HEK293 (cell line): ENCODE data around the genes PTPRA, MRPS26 and ITPA.

DNA sequence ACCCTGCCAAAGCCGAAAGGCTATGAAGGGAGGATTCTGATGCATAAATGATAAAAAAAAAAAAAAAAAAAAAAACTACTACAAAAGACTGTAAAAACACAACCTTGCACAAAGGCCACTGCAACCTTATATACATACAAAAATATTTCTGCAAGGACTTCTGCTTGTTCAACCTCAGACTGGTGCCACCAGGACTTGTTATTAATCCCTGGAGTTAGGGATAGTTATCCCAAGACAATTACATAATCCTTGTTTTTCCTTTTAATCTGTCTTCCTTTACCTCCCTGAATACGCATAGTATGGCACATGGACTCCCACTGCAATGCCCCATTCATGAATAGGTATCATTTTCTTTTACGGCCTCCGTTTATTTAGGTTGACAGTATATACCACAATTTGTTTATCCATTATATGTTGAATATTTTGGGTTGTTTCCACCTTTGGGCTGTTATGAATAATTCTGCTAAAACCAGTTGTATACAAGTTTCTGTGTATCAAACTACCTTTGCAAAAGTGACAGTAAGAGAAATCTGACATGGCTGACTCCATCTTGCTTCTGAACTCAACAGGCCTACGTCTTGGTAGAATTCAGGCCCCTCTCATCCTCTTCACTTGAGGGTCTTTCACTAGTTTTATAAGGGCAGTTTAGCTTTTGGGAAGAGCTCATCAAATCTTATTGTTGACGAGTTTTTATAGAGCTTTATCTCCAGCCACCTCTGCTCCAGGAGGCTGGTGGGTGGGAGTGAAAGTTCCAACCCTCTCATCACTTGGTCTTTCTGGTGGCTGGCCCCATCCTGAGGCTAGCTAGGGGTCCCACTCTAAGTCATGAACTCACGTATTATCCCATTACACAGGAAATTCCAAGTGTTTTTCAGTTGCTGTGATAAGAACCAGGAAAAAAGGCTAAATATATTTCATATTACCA is 11.8 kb downstream of the SNRPB start:
- PRO-cap: no peak
- RRBS, 2 experiments: no CpG with 5 or more reads among the region's 7 CpGs

DNA sequence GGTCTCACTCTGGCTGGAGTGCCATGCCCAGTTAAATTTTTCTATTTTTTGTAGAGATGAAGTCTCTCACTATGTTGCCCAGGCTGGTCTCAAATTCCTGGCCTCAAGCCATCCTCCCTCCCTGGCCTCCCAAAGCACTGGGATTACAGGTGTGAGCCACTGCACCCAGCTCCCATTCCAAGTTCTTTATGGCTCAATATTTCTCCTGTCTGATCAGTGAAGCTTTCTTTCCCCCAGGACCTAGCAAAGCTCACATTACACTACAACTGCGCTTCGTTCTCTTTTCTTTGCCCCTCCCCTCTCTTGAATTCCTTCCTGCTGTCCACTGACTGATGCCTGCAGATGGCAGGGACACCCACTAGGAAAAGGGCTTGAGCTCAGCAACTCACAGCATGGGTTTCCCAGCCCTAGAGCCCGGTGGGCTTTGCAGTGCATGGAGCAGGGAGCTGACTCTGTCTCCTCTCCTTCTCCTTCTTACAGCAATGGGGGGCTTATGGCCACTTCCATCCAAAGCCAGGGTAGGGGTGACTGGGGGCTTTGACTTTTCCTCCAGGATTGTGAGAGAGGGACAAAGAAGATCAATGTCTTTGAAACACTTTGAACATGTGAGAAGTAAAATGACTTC is 52.7 kb upstream of the NOP56 start:
- PRO-cap: no peak
- RRBS, 2 experiments: no CpG with 5 or more reads among the region's 3 CpGs

DNA sequence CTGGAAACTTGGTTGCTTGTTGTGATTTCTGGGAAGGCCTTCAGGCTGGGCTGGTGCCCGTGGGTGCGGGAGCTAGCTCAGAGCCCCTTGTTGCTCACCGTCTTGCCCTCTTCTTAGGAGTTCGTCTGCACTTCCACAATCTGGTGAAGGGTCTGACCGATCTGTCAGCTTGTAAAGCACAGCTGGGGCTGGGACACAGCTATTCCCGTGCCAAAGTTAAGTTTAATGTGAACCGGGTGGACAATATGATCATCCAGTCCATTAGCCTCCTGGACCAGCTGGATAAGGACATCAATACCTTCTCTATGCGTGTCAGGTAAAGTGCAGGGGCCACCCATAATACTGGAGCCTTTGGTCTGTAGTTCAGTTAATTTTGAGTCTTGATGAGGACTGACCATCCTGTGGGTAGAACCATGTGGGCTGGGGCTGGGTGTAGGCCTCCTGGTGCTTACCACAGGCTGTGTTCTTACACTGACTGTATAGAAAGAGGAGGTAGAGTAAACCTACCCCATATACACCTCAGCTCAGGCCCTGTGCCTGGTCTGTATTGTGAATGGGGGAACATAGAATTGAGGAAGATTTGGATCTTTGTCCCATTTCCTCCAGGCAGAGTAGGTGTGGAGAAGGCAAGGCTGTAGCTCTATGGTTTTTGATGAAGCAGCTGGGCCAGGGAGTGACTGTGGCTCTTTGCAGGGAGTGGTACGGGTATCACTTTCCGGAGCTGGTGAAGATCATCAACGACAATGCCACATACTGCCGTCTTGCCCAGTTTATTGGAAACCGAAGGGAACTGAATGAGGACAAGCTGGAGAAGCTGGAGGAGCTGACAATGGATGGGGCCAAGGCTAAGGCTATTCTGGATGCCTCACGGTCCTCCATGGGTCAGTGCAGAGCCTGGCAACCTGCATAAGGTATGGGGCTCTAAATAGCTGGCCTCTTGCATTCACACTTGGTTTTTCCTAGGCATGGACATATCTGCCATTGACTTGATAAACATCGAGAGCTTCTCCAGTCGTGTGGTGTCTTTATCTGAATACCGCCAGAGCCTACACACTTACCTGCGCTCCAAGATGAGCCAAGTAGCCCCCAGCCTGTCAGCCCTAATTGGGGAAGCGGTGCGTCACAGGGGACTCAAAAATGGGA is 2.6 kb downstream of the NOP56 start:
- PRO-cap: unidirectional peak, plus-strand start at position 569 of the sequence
- RRBS, 2 experiments: no CpG with 5 or more reads among the region's 20 CpGs

DNA sequence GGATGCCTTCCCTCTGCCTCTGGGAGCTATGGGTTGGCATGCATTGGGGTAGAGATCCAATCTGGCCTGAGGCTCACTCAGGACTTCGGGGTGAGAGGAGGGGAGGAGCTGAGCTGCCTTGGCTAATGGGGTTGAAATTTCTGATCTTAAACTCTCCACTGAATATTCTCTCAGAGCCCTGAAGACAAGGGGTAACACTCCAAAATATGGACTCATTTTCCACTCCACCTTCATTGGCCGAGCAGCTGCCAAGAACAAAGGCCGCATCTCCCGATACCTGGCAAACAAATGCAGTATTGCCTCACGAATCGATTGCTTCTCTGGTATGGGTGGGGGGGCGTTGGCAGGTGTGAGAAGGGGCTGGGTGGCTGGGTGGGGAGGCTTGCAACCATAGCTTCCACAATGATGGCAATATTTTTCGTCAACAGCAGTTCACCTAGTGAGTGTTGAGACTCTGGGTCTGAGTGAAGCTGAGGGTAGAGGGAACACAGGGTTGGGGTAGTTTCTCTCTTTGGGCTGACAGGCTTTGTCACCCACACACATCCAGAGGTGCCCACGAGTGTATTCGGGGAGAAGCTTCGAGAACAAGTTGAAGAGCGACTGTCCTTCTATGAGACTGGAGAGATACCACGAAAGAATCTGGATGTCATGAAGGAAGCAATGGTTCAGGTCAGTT is 3.9 kb downstream of the NOP56 start:
- PRO-cap: unidirectional peak, plus-strand start at position 310 of the sequence
- RRBS, 2 experiments: no CpG with 5 or more reads among the region's 13 CpGs

DNA sequence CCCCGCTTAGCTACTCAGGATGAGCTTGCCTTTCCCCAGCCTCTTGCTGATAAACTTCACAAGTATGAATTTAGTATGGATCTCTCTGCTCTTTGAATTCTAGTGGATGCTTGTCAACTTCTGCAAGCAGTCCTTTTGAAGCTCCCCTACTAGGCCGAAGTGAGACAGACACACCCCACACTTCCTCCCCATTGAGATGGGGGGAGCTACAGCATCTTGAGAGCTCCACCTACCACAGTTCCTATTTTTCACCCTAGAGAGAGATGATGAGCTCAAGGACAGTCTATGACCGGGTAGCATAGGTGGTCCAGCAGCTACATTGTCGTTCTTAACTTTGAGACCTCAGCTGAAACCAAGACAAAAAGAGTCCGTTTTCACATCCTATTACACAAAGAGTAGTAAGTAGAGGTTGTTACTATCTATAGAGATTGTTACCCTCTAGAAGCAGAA is 36.8 kb downstream of the EBF4 start:
- PRO-cap: no peak
- RRBS, 2 experiments: no CpG with 5 or more reads among the region's 5 CpGs

DNA sequence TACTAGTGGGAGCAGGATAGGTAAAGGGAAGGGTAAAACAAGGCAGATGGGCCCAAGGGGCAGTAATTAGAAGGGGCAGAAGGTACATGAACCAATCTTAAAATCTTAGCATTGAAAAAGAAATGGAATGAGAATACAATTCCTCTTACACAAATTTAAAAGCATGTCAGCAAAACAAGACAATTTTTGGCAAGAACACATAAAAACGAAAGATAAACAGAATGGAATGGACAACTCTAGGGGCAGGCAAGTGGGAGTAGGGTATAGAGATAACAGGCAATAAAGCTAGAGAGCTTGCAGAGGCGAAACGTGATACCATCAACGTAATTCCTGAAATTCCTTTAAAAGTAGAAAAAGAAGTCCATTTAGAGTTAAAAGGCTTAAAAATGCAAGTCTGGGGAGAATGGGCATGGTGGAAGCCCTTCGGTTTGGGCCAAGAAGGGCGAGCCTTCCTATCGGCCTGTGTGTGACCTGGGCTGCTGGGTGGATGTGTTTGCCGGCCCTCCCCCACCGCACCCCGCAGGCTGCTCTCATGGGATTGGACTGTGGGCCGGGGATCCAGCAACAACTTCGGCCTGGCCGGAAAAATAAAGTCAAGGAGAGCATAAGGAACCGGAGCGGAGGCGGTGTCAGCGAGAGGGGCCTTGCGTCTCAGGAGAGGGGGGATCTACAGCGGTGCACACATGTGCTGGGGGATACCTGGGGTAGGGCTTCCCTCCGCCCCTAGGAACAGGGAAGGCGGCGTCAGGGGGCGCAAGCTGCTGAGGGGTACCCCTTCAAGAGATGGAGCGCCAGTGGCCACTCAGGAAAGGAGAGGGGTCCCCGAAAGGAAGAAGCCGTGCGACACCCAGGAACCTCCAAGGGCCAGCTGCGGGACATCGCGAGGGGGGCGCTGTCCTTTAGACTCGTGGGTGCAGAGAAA is 4.1 kb downstream of the TMEM239 start:
- PRO-cap: bidirectional peak, plus-strand start at position 596 of the sequence, minus-strand start at position 489 of the sequence
- RRBS, 2 experiments: 4 to 71% methylated on average over 4 of the region's 32 CpGs

DNA sequence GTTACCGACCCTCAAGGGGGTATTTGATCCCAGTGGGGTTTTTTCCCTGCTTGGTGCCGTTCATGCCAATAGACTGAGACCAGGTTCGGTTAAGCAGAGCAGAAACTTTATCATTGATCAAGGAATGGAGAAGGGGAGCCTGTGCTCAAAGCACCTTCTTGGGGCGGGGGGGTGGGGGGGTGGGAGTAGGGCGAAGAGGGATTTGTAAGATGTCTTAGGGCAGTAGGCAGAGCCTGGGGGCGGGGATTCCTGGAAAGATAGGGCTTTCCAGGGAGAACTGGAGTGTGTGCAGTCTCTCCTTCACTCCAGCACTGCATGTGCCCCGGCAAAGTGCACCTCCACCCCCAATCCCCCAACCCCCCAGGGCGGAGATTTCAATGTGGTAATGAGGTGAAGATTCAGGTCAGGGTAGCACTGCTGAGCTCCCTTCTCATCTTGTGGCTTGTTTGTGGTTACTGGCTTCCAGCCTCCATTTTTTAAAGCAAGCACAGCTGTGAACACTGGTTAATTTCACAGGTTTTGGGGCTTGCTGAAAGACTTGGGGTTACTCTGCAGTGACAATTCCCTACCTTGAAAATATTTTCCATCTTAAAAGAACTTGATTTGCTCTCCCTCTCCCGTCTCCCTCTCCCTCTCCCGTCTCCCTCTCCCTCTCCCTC is 5.9 kb downstream of the TMEM239 start:
- PRO-cap: no peak
- RRBS, 2 experiments: no CpG with 5 or more reads among the region's 10 CpGs

- PRO-cap: no peak
- RRBS, 2 experiments: no CpG with 5 or more reads among the region's 9 CpGs
These were observed 11.4 kb downstream of the VPS16 start for GRCh38 chr20:2851932-2852374.

DNA sequence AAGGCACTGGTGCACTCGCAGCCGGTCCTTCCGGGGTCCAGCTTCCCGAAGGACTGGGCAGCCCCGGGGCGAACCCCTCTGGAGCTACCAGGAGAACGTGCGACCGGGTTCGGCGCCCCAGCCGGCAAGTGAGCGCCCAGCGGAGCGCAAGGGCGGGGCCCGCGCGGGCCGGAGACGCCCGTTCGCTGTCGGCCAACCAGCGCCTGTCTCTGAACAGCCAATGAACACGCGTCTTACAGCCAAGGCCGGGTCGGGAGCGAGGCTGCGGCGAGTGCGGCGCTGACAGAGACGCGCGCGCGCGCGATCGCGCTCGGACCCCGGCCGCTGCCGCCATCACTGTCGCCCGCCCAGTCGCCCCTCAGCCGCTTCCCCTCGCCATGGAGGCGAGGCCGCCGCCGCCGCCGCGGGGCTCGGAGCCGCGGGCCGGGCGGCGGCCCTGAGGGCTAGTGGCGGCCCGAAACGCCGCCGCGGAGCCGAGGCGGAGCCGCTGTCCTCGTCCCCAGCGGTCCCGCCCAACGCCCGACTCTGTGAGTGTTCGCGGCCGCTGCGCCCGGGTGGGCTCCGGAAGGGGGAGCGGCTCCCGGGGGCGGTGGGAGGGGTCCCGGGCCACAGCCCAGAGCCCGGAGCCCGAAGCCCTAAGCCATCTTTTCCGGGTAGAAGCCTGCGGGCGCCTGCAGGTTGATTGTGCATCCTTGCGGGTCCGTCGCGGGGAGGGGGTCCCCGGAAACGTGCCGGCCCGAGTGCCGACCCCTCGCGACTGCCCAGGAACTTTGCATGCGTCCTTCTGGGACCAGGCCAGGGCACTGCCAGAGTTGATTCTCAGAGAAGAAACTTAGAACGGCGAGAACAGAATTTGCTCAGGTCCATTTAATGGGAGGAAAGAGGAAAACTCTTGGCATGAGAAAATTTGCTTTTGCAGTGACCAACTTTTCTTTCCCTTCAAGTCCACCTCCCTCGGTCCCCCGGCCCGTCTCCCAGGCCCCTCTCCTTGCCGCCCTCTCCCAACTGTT is at the start of gene PTPRA:
Gene PTPRA, plus strand, starts transcription at position 248 of the 1,010 bp plus-strand sequence.
- PRO-cap: bidirectional peak, plus-strand start at position 285 of the sequence, minus-strand start at position 130 of the sequence; bidirectional peak, plus-strand start at position 643 of the sequence, minus-strand start at position 527 of the sequence; unidirectional peak, minus-strand start at position 759 of the sequence
- RRBS, 2 experiments: under 1% methylated on average over 42 to 47 of the region's 112 CpGs

DNA sequence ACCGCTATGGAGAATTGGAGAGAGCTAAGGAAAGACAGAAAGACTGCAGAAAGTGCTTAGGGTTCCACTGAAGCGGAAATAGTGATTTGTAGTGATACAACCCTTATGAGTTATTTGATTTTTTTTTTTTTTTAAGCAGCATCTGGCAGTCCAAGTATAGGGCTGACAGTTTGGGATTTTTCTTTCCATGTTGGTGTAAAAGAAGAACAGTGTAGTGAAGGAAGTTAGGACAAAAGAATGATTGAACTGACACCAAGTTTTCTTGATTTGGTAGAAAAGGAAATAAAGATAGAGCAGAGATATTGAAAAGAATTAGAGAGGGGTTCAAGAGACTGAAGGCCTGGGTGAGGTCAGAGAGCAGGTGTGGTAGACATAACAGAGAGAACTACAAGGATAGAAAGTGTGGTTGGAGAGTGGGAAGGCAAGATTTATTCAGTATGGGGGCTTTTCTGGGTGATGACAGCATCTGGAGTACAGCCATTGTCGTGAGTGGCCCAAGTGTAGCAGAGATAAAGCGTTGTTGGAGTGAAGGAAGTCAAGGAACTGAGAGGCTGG is 84.6 kb downstream of the PTPRA start:
- PRO-cap: no peak
- RRBS, 2 experiments: no CpG with 5 or more reads among the region's 4 CpGs

DNA sequence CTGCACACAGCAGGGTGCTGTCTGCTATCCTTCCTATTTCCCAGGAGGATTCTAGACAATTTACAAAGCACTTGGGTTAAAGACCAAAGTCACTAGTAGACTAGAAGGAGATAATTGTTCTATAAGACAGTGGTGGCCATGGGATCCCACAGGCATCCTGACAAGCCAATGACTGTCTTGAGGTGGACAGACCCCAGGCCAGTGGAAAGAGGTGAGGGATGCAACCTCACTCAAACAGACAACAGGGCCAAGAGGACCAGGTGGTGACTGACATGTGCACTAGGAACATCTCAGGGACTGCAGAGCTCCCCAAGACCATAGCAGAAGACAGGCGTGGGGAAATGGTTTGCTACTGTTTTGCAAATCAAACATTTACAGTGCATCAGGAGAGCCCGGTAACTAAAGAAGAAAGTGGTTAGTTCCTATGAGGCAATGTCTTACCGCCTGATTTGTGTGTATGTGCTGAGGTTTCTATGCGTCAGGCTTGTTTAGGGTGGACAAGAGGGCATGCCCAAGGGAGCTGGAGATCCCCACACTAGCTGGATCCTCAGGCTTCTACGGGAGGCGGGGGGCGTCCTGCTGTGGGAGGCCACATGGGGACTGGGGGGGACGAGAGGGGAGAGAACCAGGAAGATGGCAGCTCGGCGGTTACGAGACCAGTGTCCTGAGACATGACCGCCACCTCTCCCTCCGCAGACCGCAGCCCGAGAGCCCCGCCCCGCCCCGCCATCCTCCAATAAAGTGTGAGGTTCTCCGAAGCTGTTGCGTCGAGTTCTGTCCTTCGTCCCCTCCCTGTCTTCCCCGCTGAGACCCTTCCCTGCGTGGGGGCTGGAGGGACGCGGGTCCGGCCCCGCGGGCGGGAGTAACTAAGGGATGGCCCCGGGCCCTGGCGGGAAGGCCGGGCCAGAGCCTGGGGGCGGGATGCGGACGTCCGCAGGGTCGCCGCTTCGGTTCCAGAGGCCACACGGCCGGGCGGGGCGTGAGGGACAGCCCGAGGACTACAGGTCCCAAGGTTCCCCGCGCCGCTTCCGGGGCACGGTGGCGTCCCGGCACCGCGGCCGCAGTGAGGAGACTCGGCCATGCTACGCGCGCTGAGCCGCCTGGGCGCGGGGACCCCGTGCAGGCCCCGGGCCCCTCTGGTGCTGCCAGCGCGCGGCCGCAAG is at the start of gene MRPS26:
Gene MRPS26, plus strand, starts transcription at position 1,063 of the 1,163 bp plus-strand sequence.
- PRO-cap: bidirectional peak, plus-strand start at position 620 of the sequence, minus-strand start at position 638 of the sequence; bidirectional peak, plus-strand start at position 1,063 of the sequence, minus-strand start at position 701 of the sequence
- RRBS, 2 experiments: under 1 to 1% methylated on average over 30 to 31 of the region's 68 CpGs

DNA sequence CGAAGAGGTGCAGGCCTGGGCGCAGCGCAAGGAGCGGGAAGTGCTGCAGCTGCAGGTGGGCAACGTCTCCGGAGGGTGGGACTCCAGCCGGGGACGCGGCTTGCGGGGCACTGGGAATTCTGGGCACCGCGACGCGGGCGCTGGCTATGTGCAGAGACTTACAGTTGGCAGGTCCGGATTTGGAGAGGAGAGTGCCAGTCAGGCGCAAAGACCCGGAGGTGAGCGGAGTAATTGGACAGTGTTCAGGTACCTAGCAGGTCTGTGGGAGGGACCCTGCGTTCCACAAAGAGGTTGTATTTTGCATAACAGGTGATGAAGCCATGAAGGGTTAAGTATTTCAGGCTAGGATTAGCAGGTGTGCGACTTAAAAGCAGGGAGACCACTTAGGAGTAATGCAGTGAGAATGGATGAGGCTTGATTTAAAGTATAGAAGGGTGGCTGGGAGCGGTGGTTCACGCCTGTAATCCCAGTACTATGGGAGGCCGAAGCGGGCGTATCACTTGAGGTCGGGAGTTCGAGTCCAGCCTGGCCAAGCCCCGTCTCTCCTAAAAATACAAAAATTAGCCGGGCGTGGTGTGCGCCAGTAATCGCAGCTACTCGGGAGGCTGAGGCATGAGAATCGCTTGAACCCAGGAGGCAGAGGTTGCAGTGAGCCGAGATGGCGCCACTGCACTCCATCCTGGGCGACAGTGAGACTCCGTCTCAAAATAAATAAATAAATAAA is 993 bp downstream of the MRPS26 start:
- PRO-cap: no peak
- RRBS, 2 experiments: 3 to 7% methylated on average over 5 to 6 of the region's 39 CpGs

DNA sequence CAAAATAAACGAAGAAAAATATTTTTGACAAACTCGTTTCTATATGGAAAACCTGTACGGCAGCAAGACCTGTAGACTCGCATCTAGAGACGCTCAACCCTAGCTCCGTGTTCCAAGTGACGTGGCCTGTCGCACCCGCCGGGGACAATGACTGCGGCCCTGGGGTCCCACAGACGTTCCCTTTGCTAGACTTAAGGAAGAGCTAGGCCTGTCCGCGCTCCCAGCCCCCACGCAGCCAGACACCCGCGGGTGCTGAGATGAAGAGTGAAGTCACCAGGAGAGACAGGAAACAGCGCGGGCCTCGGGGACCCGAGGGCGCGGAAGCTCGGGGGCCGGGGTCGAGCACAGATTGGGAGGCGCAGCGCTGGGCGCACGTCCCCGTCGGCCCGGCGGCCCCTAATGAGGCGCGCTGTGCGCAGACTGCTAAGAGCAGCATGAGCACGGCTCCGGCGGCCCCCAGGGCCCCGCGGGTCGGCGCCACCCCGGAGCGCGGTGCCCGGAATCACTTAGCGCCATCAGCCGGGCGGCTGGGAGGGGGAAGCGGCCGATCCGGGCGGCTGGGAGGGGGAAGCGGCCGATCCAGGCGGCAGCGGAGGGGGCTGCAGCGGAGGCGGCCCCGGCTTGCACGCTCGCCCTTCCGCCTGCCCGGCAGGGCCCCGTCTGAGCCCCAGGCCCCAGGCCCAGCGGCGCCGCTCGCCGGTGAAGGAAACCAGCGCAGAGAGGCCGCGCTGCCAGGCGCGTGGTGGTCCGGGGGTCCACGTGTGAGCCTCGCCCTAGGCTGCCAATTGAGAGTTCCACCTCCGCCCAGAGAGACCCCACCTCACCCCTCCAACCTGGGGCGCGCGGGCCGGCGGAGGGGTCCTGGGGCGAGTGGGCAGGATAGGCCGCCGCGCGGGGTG is 8.2 kb upstream of the AVP start:
- PRO-cap: no peak
- RRBS, 2 experiments: 75 to 97% methylated on average over 43 to 47 of the region's 91 CpGs

DNA sequence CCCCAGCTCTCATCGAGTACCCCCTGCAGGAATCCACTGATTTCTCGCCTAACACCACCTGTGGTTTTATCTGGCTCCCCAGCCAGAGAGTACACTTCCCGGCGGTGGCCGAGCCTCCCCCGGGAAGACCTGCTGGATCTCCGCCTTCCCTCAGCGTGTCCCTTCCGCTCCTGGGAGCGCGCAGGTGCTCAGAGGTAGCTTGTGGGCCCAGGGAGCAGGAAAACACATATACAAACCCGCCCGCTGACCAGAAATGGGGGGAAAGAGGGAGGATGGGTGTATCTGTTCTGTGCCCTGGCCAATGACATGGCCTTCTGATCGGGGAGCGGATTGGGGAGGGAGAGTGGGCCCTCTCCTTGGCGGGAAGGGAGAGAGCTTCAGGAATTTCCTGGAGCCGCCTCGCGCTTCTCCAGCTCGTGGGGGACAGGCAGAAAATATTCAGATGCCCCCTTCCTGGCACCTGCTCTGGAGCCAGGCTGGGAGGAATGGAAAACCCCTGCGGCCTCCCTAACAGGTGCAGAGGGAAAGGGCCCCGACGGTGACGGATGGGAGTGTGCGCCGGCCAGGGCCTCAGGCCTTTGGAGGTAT is 692 bp downstream of the DDRGK1 start:
- PRO-cap: bidirectional peak, plus-strand start at position 69 of the sequence, minus-strand start outside the sequence; bidirectional peak, plus-strand start at position 370 of the sequence, minus-strand start at position 255 of the sequence
- RRBS, 2 experiments: no CpG with 5 or more reads among the region's 26 CpGs

GRCh38 chr20:3208768-3209878 is at the start of gene ITPA:
ITPA (plus strand) TSS chr20:3209498.
- PRO-cap: unidirectional peak, plus-strand start at chr20:3208959; bidirectional peak, plus-strand start at chr20:3209501, minus-strand start at chr20:3209403
- RRBS, 2 experiments: 2 to 3% methylated on average over 21 to 22 of the region's 54 CpGs

- PRO-cap: no peak
- RRBS, 2 experiments: no CpG with 5 or more reads among the region's 16 CpGs
These were observed 11.0 kb upstream of the SLC4A11 start for GRCh38 chr20:3249822-3250539.

DNA sequence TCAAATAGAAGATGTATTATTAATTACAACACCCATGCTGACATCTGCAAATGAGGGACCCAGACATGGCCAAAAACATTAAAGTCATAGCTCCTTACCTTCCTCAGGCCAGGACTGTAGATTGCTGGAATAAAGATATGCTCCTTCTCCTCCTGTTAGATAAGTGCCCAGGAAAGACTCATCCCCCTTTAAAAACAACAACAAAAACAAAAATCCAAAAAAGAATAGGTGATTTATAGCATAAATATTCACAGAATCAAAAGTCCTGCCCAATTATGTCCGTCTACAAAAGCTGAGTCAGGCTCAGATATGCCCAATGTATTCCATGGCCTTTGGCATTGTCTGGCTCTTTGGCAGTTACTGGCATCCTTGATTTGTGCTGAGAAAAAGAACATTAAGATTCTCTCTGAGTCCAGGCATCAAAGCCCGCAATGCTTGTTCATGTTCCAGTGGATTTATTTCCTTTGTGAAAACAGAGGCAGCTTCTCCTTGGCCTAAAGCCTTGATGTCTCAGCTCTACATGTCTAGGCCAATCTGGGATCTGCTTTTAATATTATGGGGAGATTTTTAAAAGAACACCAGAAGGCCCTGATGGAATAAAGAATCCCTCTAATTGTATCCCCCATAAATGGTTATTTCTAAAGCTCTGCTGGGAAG is 76.1 kb upstream of the SLC4A11 start:
- PRO-cap: no peak
- RRBS, 2 experiments: no CpG with 5 or more reads among the region's 2 CpGs

GRCh38 chr20:3340080-3340898 is 67.2 kb downstream of the DNAAF9 start:
- PRO-cap: no peak
- RRBS, 2 experiments: 87 to 100% methylated on average over 2 of the region's 10 CpGs

GRCh38 chr20:3479754-3480612 is 9.2 kb downstream of the ATRN start:
- PRO-cap: no peak
- RRBS, 2 experiments: 57 to 84% methylated on average over 2 of the region's 11 CpGs

GRCh38 chr20:3522953-3523497 is 52.2 kb downstream of the ATRN start:
- PRO-cap: no peak
- RRBS, 2 experiments: no CpG with 5 or more reads among the region's 5 CpGs